ENCODE measurements around a stretch of chr14.

GRCh38 chr14:105899150-105899759 lies 372.9 kb downstream of the TMEM121 start:
- PRO-cap, result no peak

DNA sequence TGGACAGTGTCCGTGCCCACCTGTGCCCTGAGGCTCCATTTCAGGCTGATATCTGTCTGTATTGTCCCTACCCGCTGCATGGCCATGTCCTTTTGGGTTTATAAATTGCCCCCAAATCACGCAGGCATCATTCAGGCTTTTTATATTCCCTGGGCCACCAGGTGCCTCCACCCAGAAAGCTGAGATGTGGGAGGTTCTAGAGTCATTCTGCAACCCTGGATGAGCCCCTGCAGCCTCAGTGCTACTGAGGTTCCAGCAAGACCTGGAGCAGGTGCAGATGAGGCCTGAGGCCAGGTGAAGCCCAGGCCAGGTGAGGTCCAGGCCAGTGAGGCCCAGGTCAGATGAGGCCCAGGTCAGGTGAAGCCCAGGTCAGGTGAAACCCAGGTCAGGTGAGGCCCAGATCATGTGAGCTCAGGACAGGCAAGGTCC lies 388.2 kb downstream of the TMEM121 start:
- PRO-cap, result no peak

DNA sequence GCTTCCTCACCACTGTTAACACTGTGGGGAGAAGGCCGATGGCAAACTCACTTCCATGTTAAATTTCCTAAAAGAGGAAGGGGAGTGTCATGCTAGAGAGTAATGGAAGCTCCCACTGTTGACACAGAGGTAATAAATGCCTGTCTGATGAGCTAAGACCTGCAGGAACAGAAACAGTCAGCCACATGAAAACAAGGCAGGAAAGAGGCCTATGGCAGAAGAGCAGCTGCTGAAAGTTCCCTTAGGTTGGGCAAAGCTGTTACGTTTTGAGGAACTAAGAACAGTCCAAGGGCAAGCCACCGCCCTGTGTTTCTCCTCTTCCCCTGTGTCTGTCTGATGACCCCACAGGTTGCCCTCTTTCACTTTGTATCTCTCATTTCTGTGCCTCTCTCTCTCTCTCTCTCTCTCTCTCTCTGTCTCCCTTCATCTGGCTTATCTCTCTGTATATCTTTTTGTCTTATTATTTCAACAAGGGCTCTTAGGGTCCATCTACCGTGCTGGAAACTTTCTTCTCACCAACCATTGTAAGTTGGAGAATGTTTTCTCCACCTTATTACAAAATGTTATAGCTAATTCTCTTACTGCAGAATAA lies 422.7 kb downstream of the TMEM121 start:
- PRO-cap, result no peak

DNA sequence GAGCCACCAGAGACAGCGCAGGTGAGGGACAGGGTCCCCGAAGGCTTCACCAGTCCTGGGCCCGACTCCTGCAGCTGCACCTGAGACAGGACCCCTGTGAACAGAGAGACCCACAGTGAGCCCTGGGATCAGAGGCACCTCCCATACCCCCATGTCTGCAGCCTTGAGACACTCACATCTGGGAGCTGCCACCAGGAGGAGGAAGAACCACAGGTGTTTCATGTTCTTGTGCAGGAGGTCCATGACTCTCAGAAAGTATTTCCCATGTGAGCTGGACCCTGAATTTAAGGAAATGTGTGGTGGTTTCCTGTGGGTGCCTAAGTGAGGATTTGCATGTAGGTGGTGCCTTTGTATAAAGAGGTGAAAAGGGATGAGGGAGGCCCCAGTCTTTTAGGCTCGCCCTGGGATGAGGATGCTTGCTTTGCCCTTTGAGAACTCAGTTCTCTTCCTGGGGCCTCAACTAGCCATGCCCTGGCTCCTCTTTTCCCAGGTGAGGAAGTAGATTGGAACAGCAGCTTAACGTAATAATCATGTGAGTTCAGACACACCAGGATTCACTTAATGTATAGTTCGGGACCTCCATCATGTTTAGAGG lies 485.8 kb downstream of the TMEM121 start:
- PRO-cap, result no peak

DNA sequence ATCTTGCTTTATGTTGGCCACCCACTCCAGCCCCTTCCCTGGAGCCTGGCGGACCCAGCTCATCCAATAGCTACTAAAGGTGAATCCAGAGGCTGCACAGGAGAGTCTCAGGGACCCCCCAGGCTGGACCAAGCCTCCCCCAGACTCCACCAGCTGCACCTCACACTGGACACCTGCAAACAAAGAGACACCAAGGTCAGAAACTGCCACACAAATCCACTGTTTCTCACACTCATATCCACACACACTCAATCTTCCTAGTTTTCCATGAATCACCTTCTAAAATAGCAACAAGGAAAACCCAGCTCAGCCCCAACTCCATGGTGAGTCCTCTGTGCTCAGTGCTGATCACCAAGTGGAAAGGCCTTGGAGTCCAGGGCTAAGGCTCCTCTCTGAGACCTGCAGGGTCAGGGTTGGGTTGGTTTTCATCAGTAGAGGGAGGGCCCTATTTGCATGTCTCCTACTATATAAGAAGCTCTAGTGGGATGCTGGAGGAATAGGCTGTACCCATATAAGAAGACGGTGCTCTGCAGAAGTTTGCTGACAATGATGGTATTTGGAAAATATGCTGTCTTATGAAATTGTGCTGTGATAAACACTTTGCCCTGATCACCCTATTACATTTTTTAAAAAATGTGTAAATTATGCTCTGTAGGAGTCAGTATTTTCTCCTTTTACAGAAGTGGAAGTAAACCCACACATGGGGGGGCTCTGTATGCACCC lies 536.1 kb downstream of the TMEM121 start:
- PRO-cap, result no peak

- PRO-cap, result no peak
Measured at GRCh38 chr14:106184691-106185304, 658.4 kb downstream of the TMEM121 start.

GRCh38 chr14:106374012-106374382 lies 847.6 kb downstream of the TMEM121 start:
- PRO-cap, result no peak

- PRO-cap, result no peak
Measured at GRCh38 chr14:106622677-106622953, 1096.2 kb downstream of the TMEM121 start.

- PRO-cap, result no peak
Measured at GRCh38 chr14:106643530-106643835, 1117.1 kb downstream of the TMEM121 start.

DNA sequence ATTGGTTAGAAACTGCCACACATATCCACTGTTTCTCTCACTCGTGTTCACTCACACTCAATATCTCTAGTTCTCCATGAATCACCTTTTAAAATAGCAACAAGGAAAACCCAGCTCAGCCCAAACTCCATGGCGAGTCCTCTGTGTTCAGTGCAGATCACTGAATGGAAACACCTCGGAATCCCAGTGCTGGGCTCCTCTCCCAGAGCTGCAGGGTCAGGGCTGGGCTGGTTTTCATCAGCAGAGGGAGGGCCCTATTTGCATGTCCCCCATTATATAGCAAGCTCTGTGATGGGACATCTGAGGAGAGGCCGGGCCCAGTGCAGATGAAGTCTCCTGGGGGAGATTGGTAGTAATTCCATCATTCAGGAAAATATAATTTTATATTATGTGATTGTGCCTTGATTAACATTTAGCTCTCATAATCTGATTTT lies 1149.0 kb downstream of the TMEM121 start:
- PRO-cap, result no peak

GRCh38 chr14:106761872-106762295 lies 1235.5 kb downstream of the TMEM121 start:
- PRO-cap, result no peak

DNA sequence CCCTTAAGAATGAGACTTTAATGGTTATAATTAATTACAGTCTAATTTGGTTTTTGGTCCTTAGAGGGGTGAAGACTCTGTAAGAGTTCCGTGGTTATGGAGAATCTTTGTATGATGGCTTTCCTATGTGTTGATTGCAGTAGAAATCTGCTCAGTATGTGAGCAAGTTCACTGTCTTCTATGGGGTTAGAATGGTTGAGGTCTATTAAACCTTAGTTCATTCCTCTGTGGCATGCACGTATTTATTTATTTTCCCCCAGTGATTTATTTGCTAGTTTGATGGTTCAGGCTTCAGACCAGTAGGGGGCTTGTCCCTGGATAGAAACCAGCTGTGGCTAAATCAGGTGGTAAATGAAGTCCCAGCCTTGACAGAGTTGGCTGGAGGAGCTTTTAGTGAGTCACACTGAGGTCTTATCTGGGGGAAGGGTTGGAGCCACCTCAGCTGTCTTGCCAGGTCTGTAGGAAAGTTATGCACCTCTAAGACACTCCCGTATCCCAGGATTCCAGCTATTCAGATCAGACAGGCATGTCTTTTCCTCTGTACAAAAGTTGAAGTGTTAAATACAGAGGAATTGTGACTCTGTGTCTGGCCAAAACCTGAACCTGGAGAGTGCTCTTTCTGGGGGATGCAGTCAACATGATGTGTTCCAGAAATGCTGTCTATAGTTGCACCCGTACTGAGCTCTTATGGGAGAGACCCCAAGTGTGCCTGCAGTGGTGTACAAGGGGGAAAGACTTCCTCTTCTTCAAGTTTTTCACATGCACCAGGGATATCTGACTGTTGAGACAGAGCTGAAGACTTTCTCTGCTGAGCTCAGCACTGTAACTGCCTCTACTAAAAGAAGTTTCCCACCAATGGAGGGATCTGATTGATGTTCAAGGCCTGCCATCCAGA lies 1322.1 kb downstream of the TMEM121 start:
- PRO-cap, result no peak